Left ventricle myocardium (tissue), 1 donor: ENCODE results near the genes EHD2, CARD8, KCNJ14, SPHK2 and CA11.

- PRO-cap, result no peak
These were observed 16.6 kb downstream of the BICRA start for GRCh38 chr19:47625311-47626109.

DNA sequence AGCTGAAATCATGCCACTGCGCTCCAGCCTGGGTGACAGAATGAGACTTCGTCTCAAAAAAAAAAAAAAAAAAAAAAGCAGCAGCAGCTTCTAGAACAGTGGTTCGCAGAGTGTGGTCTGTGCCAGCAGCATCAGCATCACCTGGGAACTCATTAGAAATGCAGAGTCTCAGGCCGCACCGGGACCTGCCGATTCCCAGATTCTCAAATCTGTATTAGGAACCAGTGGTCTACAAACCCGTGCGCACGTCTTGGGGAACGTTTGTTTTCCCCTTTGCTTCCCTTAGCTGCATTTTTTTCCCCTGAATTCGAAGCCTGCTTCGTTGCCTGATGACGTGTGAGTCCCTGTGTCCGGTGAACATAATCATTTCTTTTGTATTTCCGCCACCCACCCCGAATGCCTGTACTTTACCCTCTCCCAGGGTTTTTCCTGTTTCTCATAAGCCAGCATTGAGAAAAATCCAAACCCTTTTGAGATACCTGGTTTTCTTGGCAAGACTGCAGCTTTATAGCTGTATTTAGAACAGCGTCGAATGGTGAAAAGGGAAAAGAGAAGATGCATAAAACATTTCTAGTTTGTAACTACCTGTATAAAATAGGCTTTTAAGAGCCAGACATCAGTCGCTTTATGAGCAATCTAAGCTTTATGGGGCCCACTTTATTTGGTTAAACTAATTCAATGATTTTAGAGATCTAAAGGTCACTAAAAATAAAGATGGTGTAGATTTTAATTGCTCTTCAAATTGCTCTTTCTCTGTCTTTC, 49.8 kb downstream of the BICRA start:
- PRO-cap, result no peak

- PRO-cap, result no peak
These were observed 5.9 kb upstream of the EHD2 start for GRCh38 chr19:47707347-47707662.

DNA sequence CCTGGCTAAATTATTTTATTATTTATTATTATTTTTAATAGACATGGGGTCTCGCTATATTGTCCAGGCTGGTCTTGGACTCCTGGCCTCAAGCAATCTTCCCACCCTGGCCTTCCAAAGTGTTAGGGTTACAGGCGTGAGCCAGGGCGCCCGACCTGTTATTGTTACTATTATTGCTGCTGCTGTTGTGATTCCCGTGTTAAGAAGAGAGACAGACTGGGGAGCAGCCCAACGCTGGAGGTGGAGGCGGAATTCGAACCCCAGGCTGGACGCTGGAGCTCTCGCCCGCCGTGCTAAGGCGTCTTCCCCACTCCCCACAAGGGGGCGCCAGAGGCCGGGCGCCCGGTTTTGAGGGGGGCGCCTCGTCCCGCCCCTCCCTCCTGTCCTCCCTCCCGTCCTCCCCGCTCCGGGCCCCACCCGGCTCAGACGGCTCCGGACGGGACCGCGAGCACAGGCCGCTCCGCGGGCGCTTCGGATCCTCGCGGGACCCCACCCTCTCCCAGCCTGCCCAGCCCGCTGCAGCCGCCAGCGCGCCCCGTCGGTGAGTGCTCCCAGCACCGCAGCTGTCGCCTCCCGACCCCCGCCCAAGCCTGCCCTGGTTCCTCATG, at the start of gene EHD2:
Gene EHD2 (plus strand): TSS at position 425 of the 608 bp plus-strand sequence.
- PRO-cap, result unidirectional peak, plus-strand start at position 425 of the sequence

DNA sequence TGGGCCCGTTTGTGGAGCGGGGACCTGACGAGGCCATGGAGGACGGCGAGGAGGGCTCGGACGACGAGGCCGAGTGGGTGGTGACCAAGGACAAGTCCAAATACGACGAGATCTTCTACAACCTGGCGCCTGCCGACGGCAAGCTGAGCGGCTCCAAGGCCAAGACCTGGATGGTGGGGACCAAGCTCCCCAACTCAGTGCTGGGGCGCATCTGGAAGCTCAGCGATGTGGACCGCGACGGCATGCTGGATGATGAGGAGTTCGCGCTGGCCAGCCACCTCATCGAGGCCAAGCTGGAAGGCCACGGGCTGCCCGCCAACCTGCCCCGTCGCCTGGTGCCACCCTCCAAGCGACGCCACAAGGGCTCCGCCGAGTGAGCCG, 4.3 kb upstream of the NOP53 start:
- PRO-cap, result no peak

- PRO-cap, result no peak
These were observed 3.8 kb downstream of the NOP53 start for GRCh38 chr19:47748973-47749777.

- PRO-cap, result no peak
These were observed 6.2 kb downstream of the TPRX2 start for GRCh38 chr19:47865188-47865670.

GRCh38 chr19:48230870-48231138, 24.9 kb downstream of the CARD8 start:
- PRO-cap, result no peak

- PRO-cap, result bidirectional peak, plus-strand start at chr19:48255703, minus-strand start at chr19:48255588; unidirectional peak, minus-strand start at chr19:48255898
These were observed at the start of gene CARD8 for GRCh38 chr19:48255274-48256262. CARD8 (minus strand) TSS chr19:48255912.

- PRO-cap, result unidirectional peak, minus-strand start at chr19:48271802
These were observed 1.8 kb downstream of the ZNF114 start for GRCh38 chr19:48271544-48272159.

GRCh38 chr19:48368846-48369446, 4.8 kb downstream of the SYNGR4 start:
- PRO-cap, result no peak

DNA sequence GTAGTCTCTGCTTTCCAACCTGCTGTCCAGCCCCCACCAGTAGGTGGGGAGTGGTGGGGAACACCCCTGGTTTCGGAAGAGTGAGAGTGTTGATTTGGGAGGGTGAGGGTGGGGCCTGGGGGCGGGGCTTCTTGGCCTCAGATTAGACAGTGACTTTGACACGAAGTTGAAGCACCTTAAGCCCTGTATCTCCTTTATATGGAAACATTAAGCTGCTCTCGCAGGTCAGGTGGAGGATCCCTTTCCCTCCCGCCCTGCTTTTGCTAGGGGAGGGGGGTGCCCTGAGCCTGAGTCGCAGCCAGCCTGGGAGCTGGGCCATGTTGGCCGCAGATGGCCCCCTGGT, at the start of gene KCNJ14:
Gene KCNJ14 (plus strand): TSS at position 290 of the 343 bp plus-strand sequence.
- PRO-cap, result no peak

DNA sequence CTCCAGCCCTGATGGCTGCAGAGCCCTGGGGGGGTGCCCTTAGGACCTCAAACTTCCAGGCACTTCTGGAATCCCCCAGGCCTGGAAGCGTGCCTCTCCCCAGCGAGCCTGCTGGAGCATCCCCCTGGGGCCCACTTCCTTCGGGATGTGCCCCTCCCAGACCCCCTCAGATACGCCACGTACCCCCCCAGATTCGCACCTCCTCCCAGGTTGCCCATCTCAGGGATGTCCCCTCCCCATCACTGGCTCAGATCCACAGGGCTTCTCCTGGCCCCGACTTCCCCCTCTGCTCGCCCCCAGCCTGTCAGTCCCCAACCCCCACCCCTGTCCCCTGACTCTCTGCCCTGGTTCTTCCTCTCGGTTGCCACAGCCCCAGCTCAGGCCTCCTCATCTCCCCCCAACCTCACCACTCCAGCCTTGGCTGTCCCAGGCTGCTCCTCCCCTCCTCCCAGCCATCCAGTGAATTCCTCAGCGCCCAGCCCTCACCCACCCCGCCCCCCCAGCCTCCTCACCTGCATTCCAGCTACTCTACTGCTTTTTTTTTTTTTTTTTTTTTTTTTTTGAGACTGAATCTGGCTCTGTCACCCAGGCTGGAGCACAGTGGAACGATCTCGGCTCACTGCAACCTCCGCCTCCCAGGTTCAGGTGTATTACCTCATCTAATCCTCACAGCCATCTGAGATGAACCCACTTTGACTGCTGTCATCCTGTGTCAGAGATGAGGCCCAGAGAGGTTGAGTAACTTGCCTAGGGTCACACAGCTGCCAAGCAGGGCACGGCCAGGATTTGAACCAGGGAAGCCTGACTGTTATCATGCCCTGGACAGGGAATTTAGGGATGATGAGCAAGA, 2.4 kb downstream of the SULT2B1 start:
- PRO-cap, result no peak

DNA sequence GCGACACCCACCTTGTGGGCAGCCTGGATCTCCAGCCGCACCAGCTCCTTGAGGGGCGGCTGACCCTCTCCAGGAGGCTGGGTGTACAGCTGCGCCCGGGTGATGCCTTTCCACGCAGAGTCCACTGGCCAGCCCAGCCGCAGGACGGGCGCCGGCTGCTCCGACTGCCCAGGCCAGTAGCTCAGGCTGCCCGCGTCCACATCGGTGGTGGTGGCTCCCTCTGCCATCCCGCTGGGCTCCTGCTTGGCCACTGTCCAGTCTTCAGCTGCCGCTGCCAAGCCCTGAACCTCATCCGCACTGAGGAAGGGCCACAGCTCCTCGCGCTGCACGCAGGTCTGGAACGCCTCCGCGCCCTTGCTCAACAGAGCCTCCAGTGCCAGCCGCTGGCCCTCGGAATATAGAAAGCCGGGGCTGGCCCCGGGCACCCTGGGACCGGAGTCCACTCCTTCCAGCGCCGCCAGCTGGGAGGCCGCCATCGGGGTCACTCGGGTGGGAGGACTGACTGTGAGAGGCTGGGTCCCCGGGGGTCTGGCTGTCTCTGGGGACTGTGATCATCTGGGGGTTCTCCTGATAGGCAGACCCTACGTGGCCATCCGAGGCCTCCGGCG, 1.9 kb downstream of the FAM83E start:
- PRO-cap, result no peak

DNA sequence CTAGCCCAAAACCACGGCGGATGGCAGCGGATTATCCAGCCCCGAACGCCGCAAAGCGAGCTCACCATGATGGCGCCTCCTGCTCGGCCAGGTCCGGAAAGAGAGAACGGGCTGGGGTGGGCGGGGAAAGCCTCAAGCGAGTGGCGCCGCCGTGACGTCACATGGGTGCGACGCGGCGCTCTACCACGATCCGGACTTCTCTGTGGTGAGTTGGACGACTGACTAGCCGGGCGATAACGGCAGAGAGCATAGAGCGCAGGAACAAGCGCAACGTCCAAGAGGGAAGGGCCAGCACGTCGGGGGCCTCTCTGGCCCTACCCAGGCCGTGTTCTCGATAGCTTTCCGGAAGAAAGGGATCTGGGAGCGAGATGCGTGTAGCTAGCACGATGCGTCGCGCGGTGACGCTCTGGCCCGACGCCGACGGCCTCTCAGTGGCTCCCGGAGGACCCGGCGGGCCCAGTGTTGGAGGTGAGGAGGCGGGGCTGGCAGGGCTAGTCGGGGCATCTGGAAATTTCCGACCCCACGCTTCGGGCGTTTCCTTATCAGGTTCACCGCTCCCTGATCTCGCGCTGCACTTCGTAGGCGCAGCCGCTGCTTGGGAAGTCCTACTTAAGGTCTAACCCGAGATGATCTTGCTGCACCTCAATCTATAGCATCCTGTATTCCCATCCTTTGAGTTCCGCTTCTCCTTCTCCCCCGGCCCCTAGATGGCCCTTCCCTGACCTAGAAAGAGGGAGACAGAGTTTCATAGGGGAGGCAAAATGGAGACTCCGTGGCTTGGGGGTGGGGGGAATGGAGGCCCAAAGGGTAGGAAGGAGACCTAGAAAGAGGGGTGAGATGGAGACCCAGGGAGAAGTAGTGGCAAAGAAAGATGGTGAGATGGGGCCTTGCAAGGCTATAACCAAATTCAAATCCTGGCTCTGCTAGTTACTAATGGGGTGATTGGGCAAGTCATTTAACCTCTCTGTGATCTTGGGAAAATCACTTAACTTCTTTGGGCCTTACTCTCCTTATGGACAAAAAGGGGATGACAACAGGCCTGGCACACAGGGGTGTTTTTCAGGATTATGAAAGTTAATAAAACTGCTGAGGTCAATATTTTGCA, at the start of gene SPHK2:
Gene SPHK2 (plus strand): TSS at position 431 of the 1,105 bp plus-strand sequence.
- PRO-cap, result bidirectional peak, plus-strand start at position 431 of the sequence, minus-strand start at position 101 of the sequence

DNA sequence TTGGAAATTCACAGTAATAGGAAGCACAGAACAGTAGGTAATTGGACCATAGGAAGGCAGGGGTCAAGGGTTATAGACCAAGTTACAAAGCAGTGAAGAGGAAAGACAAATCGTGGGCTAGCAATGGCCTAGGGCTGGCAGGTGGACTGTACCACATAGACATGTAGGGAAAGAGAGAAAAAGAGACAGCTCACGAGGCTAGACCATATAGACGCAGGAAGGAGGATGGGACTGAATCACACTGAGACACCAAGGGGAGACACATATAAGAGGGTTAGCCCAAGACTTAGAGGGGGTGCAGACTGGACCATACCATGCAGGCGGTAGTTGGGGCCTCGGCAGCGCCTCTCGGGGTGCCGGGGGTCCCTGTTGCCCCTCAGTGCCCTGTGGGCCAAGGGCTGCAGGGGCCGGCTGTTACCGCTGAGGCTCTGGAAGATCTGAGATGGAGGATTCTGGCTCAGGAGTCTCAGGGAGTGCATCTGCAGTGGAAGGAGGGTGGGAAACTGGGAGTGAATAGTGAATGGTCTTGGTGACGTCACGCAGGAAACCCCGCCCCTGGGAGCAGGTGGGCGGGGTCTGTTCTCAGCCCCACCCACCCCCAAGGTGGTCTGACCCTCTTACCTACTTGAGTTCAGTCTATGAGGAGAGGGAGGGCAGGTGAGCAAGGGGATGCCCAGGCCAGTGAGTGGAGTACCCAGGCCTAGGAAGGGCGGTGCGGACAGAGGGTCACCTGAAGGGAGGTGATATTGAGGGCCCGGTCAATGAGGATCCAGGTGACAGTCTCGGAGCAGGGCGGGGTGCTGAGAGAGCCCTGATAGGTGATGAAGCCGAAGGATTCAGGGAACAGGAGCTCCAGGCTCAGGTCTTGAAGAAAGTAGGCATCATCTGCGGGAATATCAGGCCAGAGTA, 1.6 kb upstream of the DBP start:
- PRO-cap, result no peak

GRCh38 chr19:48645644-48646556, at the start of gene CA11:
CA11 (minus strand) TSS chr19:48646187.
- PRO-cap, result bidirectional peak, plus-strand start at chr19:48646769, minus-strand start at chr19:48646377

GRCh38 chr19:48649701-48649911, 3.6 kb upstream of the CA11 start:
- PRO-cap, result no peak

- PRO-cap, result unidirectional peak, minus-strand start at chr19:48660924; unidirectional peak, plus-strand start at chr19:48661288
These were observed 12.0 kb downstream of the NTN5 start for GRCh38 chr19:48660645-48661422.

DNA sequence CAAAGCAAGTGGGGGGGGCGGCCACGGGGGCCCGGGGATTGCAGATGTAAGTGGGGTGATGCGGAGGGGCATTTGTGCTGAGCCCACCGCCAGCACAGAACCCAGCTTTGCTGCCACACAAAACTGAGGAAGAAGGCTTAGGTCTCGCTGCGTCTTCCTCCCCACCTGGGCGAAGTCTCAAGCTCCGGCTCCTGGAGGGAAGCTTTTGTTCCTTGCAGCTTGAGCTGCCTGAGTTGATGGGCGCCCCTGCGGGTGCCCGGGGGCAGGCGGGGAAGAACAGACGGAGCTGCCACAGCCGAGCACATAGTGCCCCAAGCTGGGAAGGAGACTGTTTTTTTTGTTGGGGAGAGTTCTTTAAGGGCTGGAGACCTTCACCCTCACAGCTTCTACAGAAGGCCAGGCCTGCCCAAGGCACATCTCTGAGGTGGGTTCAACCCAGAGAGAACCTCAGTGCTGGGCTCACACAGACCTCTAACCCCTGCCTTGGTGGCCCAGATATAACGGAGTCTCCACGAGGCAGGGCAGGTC, 1.6 kb upstream of the NTN5 start:
- PRO-cap, result no peak